Temporal lobe (tissue), 2 donors: ENCODE results near the genes CHD1L and NOTCH2NLB.

DNA sequence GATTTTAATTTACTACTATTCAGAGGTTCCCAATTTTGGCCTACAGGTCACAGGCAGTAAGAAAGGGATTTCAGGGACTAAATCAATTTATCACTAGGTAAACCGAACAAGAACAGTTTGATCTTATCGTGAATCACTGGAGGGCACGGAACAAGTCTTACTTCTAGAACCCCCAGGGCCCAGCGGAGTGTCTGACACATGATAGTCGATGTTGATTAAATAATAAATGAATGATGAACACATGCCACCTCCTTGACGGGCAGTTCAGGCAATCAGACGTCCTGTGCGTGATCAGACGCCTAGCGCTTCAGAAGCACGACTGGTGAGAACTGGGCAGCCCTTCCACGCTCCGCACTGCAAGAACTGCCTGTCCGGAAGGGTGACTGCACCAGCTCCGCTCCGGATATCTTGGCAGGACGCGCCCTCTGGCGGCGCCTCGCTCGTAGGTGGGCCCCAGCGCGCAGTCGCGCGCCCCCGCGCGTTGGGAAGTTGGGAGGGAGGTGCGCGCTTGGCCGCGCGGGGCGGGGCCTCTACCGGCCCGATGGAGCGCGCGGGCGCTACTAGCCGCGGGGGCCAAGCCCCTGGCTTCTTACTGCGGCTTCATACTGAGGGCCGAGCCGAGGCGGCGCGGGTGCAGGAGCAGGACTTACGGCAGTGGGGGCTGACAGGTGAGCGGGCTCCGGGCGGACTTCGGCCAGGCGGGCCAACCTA, at the start of gene CHD1L:
Gene CHD1L (plus strand): TSS at position 522 of the 711 bp plus-strand sequence.
- RAMPAGE, long total RNA: no peak

GRCh38 chr1:147542996-147543514, 1.8 kb downstream of the BCL9 start:
- RAMPAGE, long total RNA: no peak

GRCh38 chr1:147598502-147599336, 57.4 kb downstream of the BCL9 start:
- RAMPAGE, long total RNA: no peak

GRCh38 chr1:147600511-147600669, 59.1 kb downstream of the BCL9 start:
- RAMPAGE, long total RNA: no peak

DNA sequence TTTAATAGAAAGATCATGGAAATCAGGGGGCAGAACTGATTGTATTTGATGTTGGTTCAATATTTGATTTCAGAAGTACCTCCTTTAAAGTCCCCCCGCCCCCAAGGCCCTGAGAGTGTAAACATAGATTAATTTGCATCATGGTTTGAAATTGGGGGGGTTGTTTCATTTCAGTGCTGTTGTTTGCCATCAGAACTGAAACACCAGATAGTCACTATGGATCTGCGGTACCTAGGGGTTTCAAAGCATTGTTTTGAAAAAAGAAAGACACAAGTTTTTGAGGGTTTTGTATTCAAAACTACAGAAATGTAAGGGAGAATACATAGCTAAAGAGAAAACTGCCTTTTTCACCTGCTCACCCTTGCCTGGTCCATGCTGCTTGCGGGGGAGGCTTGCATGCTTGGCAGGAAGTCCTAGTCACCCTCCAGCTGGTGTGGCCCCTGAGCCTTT, 59.3 kb downstream of the ACP6 start:
- RAMPAGE, long total RNA: no peak

DNA sequence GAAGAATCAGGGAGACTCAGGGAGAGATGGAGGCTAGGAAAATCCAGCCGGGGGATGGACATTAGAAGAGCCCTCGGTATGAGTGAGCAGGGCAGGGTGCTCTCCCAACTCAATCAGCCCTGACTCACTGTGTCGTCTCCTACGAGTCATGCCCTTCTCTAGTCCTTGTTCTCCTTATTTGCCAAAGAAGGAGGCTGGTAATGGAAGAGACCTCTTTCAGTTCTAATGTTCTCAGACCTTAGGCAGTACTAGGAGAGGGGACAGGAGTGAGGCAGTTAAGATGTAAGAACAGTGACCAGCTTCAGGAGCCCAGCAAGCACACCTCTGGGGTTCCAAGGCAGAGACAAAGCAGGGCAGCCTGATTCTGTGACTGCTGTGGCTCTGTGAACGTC, 10.9 kb upstream of the GJA5 start:
- RAMPAGE, long total RNA: no peak

- RAMPAGE, long total RNA: no peak
These were observed 13.0 kb upstream of the GJA5 start for GRCh38 chr1:147773062-147774140.

- RAMPAGE, long total RNA: no peak
These were observed 85.3 kb downstream of the GPR89B start for GRCh38 chr1:148013399-148014093.

DNA sequence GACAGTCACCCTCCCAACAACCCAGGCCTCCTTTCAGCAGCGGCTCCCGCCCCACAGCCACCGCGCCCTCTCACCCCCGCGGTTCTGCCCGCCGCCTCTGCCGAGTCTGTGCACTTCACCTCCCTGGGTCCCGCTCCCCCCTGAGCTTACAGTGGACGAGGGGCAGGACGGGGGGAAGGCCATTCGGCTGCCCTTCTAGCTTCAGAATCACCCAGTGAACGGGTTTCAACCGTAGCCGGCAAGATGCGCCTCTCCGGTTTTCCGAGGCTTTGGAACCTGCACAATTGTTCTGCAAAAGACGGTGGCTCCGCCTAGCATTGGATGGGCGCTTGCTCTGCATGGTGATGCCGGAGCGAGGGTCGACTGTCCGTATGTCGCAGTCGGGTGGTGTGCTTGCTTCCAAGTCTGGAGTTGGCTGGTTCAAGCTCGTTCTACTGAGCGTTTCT, 86.5 kb downstream of the GPR89B start:
- RAMPAGE, long total RNA: no peak

- RAMPAGE, long total RNA: no peak
These were observed 2.0 kb downstream of the NBPF11 start for GRCh38 chr1:148150148-148150506.

- RAMPAGE, long total RNA: no peak
These were observed 9.3 kb upstream of the NBPF11 start for GRCh38 chr1:148161293-148161862.

DNA sequence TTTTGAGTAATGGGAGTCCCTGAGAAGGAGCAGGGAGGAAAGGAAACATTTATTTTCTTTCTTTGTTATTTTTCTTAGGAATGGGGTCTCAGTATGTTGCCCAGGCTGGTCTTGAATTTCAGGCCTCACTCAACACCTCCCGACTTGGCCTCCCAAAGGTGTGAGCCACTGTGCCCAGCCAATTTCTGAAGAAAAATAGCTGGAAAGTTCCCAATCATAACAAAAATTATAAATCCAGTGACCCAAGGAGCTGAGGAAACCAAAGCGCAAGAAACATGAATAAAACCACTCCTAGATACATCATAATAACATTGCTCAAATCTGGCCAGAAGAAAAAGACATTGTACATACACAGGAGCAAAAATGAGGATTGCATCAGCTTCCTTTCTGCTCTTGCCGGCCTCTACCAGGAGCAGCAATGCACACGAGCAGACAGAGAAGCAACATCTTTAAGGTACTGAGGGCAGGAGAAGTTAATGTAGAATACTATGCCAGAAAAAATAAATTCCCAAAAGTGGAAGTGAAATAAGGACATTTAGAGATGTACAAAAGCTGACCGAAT, 126.9 kb upstream of the NBPF11 start:
- RAMPAGE, long total RNA: no peak

- RAMPAGE, long total RNA: no peak
These were observed 129.4 kb downstream of the PPIAL4G start for GRCh38 chr1:148353448-148354284.

- RAMPAGE, long total RNA: no peak
These were observed 54.9 kb downstream of the PPIAL4G start for GRCh38 chr1:148428151-148428670.

DNA sequence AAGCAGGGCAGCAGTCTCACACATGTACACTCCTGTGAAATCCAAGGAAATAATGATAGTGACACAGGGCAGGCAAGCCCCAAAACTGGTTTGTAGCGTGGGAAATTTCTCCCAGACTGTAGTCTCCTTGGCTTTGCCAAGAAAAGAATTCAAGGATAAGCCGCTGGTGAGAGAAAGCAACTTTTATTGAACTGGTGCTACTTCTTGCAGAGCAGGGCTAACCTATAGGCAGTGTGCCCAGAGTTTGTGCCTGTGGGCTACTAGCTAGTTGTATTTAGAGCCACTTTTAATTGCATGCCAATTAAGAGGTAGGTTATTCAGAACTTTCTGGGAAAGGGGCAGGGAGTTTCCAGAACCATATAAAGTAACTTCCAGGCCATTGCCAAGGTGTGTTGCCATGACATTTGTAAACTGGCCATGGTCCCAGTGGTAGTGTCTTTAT, 50.3 kb downstream of the PPIAL4G start:
- RAMPAGE, long total RNA: no peak

DNA sequence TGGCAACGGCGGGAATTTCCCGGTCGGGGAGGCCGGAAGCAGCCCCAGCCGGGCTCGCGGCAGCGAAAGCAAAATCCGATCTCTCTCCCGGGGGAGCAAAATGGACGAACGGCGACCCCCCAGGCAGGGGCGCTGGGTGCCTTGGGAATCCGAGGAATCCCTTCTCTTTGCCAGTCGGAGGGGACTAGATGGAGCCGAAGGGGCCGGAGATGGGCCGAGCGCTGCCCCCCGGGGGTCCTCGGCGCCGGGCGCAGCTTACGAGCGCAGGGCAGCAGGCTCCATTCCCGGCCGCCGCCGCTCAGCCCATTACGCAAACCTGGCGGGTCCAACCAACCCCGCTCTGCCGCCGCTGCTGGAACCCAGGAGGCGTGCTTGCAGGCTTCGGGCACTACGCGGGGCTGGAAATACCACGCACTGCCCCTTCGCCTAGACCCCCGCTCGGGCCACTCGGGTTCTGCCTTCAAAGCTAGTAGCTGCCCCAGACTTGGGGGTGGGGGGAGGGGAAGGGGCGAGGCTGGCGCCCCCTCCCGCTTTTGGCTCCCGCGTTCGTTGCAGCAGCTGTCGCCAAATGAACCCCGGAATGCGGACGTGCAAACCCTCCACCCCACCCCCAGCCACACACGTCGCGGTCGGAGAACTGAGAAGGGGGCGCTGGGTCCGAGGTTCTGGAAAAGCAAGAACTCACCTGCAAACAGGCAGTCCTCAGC, 24.0 kb downstream of the PPIAL4G start:
- RAMPAGE, long total RNA: start-site peak on the plus strand centred at position 60 of the sequence, 51 bp wide, 45 and 19 reads in 2 replicates

- RAMPAGE, long total RNA: no peak
These were observed at the start of gene NOTCH2NLB for GRCh38 chr1:148679350-148680027. Gene NOTCH2NLB (minus strand): TSS chr1:148679746.

- RAMPAGE, long total RNA: no peak
These were observed 74.1 kb upstream of the FCGR1A start for GRCh38 chr1:149708305-149708967.

- RAMPAGE, long total RNA: no peak
These were observed 42.3 kb upstream of the FCGR1A start for GRCh38 chr1:149740237-149740622.

GRCh38 chr1:149810616-149811937, 1.1 kb downstream of the H2BC18 start:
- RAMPAGE, long total RNA: no peak